ENCODE data around the genes KCNE2, RCAN1 and CLIC6.

DNA sequence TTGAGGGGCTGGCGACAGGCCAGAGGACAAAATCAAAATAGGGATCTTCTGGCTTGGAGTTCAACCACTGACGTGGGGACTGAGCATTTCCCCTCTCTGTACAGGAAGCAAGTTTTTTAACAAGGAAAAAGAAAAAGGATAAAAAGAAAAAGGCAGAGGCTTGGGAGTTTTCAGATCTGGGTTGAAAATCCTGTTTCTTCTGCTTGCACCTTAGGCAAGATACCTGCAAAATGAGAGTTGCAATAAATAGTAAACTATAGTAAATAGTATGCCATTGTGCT is 457 bp upstream of the DNAJC28 start:
- PRO-cap, result no peak

GRCh38 chr21:33684692-33685586 is 42.6 kb downstream of the ITSN1 start:
- PRO-cap, result no peak

- PRO-cap, result no peak
Observed at GRCh38 chr21:33716078-33716569, 73.8 kb downstream of the ITSN1 start.

DNA sequence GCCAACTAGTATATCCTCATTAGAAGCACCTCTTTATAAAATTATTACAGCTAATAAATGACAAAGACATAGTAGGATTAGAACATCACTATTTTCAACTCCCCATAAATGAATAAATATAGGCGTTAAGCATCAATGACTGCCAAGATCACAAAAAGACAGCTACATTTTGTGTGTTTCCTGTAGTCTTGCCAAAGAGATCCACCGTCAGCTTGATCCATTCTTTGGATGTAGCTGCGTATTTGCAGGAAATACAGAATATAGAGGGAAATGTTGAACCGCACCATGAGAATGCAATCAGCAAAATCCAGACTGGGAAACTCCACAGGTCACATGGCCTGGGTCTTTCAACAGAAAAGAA is 102.6 kb downstream of the ITSN1 start:
- PRO-cap, result no peak

DNA sequence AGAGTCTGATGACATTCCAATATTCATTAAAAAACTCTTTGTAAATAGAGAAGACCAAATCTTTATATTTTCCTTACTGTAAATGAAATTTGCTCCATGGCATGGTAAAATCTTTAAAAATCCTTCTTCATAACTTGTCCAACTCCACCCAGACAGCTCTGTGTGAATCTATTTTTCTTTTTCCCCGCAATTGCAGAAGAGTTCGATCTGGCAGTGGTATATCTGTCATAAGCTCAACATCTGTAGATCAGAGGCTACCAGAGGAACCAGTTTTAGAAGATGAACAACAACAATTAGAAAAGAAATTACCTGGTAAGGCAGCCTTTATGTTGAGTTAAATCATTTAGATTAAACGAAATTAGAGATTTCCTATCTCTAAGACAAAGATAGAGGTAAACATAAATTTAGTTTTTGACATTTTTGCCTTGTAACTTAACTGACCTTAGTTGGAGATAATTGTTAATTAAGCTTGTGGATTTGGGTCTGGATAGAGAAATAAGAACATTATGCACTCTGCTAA is 125.3 kb downstream of the ITSN1 start:
- PRO-cap, result no peak

GRCh38 chr21:33824490-33825035 is 91.0 kb downstream of the ATP5PO start:
- PRO-cap, result no peak

- PRO-cap, result no peak
Observed at GRCh38 chr21:33903810-33904502, 11.6 kb downstream of the ATP5PO start.

DNA sequence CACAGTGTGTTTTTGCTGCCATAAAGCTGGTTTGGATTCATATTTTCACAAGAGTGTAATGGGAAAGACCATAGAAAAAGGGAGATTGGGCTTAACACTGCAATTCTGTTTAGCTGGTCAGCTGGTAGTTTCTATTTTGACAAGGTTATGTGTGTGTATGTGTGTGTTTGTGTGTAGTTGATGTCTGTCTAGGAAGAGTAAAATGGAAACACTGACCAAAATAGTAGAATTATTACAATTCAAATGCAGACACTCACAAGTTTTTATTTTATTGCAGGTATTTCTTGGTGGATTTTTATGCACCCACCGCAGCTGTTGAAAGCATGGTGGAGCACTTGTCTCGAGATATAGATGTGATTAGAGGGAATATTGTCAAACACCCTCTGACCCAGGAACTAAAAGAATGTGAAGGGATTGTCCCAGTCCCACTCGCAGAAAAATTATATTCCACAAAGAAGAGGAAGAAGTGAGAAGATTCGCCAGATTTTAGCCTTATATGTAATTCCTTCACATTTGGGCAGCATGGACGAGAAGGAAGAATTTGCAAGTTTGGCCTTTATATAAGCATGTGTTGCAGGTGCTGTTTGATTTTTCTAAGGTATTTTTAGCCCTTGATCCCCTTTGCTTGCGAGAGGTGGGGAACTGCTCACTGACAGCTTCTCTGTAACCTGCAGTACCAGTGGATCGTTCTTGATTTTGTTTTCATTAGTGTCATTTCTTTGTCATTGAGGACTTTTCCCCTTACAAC is 68.9 kb downstream of the MRPS6 start:
- PRO-cap, result no peak

GRCh38 chr21:34200856-34201796 is 127.7 kb downstream of the MRPS6 start:
- PRO-cap, result no peak

DNA sequence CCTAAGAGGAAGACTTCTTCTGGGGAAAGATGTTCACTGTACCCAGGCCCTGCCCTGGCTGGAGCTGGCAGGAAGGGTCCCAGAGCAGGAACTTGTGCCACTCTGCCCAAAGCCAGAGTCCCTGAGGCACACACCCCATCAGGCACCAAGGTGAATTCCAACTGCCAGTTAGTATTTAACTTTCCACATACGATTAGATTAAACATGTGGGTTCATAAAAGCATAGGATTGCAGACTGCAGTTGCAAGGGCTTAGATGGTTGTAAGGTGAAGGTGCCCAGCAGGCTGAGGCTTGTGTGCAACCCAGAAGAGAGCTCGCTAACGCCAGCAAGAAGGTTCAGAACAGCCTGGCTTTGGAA is at the start of gene KCNE2:
KCNE2 (plus strand) TSS at position 244 of the 358 bp plus-strand sequence.
- PRO-cap, result no peak

DNA sequence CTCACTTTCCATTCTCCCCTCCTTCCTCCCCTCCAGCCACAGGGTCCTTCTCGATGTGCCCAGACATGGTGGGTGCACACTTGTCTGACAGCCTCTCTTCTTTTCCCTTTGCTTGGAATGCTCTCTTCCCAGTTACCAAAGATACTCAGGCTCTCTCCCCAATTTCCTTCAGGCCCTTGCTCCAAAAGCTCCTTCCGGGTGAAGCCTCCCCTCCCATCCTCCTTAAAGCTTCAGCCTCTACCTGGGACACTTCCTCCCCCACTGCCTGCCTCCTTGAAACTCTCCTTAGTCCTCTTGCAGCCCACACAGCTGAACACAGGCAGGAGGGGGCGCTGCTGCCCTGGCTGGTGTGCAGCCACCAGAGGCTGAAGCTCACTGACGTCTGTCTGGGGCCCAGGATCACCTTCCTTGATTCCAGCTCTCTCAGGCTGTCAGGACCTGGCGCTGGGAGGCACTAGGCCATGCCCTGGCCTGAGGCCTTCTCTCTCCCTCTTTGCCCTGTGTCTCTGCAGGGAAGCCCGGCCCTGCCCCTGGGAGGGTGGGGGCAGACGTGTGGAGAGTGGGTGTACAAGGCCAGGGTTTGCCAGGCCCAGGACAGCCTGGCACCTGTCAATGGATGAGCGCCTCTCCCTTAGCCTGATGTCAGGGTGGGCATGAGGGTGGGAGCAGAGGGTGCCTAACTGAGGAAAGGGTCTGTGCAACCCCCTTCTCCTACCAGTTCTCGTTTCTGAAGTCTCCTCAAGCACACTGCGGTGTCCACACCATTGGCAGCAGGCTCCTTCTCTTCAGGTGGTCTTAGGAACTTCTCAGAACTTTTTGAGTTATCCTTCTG is 1.4 kb downstream of the KCNE1 start:
- PRO-cap, result no peak

GRCh38 chr21:34521463-34522005 is 9.5 kb upstream of the KCNE1 start:
- PRO-cap, result no peak

GRCh38 chr21:34527796-34528562 is 16.0 kb upstream of the KCNE1 start:
- PRO-cap, result no peak

DNA sequence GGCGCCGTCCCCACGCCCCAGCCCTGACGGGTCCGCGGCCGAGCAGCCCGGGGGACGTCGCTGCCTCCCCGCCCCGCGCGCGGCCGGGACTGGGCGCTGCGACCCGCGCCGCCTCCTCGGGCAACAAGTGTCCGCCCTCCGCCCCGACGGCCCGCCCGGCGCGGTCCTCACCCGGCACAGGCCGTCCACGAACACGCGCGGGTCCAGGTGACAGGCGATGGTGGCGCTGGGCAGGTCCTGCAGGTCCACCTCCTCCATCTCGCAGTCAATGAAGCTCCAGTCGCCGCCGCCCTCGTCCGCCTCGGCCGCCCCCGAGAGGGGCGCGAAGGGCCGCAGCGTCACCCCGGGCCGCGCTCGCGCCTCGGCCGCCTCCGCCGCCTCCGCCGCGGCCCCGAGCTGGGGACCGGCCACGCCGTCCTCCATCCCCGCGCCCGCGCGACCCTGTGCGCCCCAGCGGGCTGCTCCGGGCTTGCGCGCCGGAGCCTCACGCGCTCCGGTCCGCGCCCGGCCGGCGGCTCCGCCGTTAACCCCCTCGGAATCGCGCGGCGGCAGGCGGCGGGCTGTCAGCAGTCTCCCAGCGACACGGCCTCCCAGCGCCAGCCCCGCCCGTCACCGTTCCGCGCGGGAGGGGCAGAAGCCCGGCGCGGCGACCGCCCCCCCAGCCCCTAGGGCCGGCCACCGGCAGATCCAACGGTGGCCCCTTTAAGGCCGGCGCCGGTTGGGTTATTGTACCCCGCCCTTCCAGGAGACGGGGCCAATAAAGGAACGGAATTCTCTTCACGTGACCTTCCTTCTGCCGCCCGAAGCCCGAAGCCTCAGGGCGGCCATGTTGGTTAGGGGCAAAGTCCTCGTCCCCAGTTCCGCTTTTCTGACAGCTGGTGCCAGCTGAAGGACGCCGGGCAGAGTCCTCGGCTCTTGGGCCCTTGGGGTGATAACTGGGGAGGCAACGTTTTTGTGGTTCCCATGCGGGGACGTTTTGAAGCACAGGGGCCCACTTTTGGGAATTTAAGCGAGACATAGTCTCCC is at the start of gene RCAN1:
RCAN1 (minus strand) TSS at position 525 of the 1,026 bp plus-strand sequence.
- PRO-cap, result bidirectional peak, plus-strand start at position 871 of the sequence, minus-strand start at position 443 of the sequence

- PRO-cap, result no peak
Observed at GRCh38 chr21:34668511-34669220, at the start of gene CLIC6. TSS of gene CLIC6 (plus strand) at chr21:34668994.

GRCh38 chr21:34811122-34812165 is 142.7 kb downstream of the CLIC6 start:
- PRO-cap, result no peak

GRCh38 chr21:34817818-34818197 is 149.0 kb downstream of the CLIC6 start:
- PRO-cap, result no peak

GRCh38 chr21:34862163-34862942 is 186.7 kb downstream of the RUNX1 start:
- PRO-cap, result no peak

DNA sequence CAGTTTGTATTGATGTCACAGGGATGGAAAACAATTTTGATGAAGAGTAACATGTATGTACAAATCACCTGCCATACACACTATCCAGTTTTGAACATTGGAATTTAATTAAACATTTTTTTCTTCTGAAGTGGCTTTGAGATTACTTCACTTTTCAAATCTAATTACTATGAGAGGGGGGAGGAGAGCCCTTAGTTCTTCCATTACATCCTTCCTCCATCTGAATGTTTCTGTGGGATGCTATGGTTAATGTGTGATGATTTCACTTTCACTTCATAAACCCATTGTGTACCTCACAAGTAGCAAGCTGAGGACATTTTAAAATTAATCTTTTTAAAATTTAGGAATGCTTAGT is 156.9 kb downstream of the RUNX1 start:
- PRO-cap, result no peak

DNA sequence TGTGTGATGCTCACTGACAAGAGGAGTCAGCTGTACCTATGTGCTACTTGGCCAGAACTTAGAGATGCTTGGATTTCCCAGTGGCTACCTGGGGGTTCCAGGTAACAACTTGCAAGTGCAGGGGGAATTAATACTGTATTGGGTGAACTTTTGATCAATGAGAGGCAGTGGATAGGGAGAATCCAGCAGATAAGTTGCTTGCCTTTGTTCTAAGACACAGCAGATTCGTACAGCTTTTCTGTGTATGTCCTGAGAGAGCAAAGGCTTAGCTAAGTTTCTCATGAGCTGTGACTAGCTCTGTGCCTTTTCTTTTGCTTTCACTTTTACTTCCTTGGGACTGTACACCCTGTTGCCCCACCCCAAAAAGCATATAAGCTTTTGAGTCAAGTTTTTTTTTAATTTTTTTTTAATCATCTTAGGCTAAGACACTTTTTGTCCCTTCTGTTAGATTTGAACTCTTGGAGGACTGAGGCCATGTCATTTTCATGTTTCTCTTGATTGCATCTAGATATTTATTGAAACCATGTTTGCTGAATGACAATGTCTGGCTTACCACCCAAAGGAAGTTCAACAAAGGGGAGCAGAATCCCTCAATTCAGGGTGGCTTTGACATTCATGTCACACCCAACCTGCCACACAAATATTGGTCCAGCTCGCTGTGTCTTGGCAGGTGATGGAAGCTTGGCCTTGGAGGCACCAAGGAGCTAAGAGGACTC is 115.1 kb downstream of the RUNX1 start:
- PRO-cap, result no peak